Tibial nerve (tissue), 3 donors: ENCODE measurements around a stretch of chr15.

- PRO-cap, result no peak
- RAMPAGE, long total RNA, 3 experiments, result no peak in any of the 3 experiments
Observed at GRCh38 chr15:62657553-62658081, 267.3 kb downstream of the TLN2 start.

- PRO-cap, result no peak
- RAMPAGE, long total RNA, 3 experiments, result no peak in any of the 3 experiments
Observed at GRCh38 chr15:62840572-62841216, 201.9 kb upstream of the TPM1 start.

DNA sequence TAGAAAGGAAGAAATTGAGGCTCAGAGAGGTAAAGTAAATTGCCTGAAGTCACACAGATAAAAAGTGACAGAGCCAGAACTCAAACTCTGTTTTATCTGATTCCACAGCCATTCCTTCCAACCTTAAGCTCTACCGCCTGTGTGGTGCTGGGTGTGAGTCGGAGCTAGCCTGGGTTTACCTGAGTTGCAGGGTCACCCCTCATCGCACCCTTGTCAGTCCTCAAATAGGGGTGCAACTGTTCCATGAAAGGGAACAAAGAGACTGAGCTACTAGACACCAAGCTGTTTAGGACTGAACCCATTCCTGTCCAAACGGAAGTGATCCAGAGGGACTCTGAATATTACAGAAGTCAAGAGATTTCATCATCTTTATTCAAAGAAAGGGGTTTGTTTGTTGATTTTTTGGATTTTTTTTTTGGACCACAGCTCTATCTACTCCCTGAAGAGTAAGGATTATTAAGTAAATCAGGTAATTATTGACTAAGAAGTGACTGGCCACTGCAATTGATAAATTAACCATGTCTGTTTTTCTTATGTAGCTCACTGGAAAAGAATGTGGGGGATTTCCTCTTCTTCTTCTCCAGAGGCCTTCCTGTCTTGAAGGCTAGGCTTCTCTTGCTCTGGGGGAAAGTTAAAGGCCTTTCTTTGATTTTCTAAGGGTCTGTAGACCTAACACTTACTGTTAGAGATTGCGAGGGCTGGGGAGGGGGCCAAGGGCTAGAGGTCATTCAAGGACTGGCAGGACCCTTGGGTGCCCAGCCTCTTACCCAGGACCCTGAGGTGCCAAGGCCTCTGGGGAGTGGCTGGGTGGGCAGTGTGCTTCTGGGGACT lies 146.7 kb upstream of the TPM1 start:
- PRO-cap, result no peak
- RAMPAGE, long total RNA, 3 experiments, result no peak in any of the 3 experiments

GRCh38 chr15:63015602-63016074 lies 26.9 kb upstream of the TPM1 start:
- PRO-cap, result no peak
- RAMPAGE, long total RNA, 3 experiments, result no peak in any of the 3 experiments

GRCh38 chr15:63040579-63041162 lies 1.9 kb upstream of the TPM1 start:
- PRO-cap, result no peak
- RAMPAGE, long total RNA, 3 experiments, result no peak in any of the 3 experiments

DNA sequence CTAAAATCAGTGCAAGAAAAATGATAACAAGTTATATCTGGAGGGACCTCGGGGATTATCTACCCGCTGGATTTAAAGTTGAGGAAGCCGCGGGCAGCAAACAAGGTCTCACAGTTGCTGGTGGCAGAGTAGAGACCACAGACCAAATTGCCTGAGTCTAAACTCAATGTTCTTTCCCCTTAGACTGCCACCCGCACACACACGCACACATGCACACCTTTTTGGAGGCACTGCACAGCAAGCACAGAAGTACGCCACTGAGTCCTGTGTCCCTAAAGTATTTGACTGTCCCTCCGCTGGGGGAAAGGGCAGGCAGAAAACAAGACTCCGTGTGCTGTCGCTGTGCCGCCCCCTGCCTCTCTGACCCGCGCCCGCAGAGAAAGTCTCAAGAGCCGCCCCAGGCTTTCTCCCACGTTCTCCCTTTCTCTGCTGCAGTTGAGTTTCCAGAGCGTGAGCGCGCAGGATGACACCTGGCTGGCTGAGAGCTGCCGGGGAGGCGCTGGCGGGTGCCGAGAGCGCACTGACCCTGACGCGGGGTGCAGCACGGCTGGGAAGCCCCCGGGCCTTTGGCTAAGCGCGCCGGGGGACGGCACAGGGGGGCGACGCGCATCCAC lies 733 bp upstream of the TPM1 start:
- PRO-cap, result no peak
- RAMPAGE, long total RNA, 3 experiments, result no peak in any of the 3 experiments

- PRO-cap, result no peak
- RAMPAGE, long total RNA, 3 experiments, result no peak in any of the 3 experiments
Observed at GRCh38 chr15:63134389-63134795, 12.7 kb downstream of the LACTB start.

DNA sequence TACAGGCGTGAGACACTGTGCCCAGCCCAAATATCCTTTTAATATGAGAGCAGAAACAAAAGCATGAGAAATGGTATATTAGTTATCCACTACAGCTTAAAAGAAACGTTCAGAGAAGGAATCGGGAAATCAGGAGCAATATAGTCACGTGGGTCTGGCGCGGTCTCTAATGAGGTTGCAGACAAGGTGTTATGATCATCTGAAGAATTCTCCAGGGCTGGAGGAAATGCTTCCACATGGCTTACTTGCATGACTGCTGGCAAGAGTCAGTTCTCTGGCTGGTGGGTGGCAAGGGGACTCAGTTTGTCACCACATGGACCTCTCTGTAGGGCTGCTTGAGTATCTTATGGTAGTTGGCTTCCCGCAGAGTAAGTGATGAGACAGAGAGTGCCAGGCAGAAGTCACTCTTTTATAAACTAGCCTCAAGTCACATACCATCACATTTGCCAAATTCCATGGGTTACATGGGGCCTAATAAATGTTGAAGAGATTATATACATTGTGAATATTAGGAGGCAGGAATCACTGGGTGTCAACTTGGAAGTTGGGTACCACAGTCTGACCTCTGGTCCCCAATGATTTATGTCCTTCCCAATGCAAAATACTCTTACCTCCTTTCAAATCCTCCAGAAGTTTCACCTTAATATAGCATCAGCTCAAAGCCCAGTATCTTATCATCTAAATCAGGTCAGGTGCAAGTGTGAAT lies 14.7 kb downstream of the RPS27L start:
- PRO-cap, result no peak
- RAMPAGE, long total RNA, 3 experiments, result no peak in any of the 3 experiments

- PRO-cap, result bidirectional peak, plus-strand start at chr15:63189606, minus-strand start at chr15:63189318
- RAMPAGE, long total RNA, 3 experiments, result no peak in any of the 3 experiments
Observed at GRCh38 chr15:63188814-63189463, 467 bp upstream of the RAB8B start.

GRCh38 chr15:63246890-63247577 lies 30.4 kb upstream of the APH1B start:
- PRO-cap, result no peak
- RAMPAGE, long total RNA, 3 experiments, result no peak in any of the 3 experiments

DNA sequence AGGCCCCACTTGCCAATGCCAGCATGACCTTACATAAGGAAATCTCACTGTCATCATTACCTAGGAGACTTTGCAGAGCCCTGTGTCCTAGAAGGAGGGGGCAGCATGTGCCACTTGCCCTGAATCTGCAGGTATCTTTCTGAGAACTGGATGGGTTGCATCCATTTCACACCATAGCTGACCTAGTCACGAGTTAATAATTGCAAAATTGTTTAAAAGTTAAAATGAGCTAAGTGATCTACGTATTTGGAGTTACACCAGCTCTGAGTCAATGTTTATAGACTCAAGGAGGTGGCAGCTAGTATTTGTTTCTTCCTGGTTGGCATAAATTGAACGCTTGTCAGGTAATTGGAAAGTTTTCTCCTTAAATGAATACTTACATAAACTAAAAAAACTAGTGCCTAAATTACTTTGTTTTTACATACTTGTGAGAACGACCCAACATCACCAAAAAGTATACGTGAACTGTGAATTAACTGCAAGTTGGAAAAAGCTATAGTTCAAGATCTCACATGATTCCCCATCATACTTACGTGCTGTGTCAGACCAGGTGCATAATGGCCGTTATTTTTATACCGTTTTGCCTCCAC lies 14.1 kb downstream of the CA12 start:
- PRO-cap, result no peak
- RAMPAGE, long total RNA, 3 experiments, result no peak in any of the 3 experiments

GRCh38 chr15:63390587-63391221 lies 9.1 kb upstream of the CA12 start:
- PRO-cap, result no peak
- RAMPAGE, long total RNA, 3 experiments, result no peak in any of the 3 experiments

DNA sequence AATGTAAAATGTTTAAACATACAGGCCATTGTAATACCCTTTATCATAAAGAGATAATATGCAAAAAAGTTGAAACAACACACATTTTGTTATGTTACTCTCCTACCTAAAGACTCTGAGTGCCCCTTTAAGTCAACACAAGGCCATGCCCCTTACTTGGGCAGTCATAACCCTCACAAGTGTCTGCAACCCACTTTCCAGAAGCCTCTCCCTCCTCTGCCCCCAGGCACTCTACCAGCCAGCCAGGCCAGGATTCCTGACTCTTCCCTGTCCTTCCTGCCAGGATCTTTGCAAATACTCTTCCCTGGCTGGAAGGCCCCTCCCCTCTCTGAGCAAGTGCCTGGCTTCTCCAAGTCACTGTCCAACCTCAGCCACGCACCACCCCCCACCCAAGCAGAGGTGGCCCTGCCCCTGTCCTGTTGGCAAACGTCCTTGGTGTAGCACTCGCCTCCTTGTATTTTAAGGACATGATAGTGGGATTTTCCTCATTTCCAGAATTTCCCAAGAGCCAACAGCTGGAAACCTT lies 54.7 kb upstream of the USP3 start:
- PRO-cap, result no peak
- RAMPAGE, long total RNA, 3 experiments, result no peak in any of the 3 experiments

DNA sequence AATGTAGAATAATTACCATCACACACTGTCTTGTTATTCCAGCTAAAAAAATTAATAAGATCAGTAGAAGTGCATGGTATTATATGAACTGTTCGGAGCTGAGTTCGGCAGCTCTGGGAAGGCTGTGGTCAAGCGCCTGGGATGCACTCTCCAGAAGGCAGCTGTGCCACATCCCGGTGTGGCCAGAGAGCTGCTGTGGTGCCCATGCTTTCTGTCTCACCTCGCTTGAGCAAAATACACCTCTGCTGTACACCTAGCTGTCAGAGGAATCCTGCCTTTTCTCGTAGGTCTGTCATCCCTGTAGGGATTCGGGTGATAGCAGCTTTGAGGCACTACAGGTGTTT lies 33.9 kb upstream of the FBXL22 start:
- PRO-cap, result no peak
- RAMPAGE, long total RNA, 3 experiments, result no peak in any of the 3 experiments

GRCh38 chr15:63718323-63719293 lies 115.1 kb downstream of the HERC1 start:
- PRO-cap, result no peak
- RAMPAGE, long total RNA, 3 experiments, result no peak in any of the 3 experiments

DNA sequence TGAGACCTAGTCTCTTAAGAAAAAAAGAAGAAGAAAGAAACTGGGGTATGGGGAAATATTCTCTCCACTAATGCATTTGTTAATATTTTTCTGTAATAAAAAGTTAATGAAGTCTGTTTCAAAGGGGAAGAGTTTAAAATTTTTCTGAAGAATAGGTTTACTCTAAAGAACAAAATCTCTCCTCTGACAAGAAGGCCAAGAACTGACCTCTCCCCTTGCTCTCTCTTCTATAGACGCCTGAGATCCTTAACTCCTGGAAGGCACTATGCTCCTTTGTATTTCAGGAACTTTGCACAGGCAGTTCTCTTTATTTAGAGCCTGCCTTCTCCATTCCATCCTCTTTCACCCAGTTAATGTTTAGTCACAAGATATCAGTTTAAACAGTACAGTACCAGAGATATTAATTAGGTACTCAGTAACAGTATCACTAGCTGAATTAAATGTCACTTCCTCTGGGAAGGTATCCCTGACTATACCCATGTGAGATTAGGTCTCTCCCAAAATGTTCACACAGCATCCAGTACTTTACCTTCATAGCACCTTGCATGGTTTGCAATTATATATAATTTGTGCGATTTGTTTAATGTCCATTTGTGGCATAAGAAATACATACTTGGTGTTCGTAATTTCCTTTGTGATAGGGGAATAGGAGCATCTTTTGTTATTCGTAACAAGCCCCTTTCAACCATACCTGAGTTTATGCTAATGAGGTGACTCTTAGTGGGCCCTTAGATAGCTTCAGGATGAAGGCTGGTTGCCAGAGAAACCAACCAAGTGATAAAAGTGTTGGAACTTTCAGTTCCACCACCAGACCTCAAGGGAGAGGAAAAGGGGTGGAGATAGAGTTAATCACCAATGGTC lies 33.4 kb downstream of the HERC1 start:
- PRO-cap, result no peak
- RAMPAGE, long total RNA, 3 experiments, result no peak in any of the 3 experiments

DNA sequence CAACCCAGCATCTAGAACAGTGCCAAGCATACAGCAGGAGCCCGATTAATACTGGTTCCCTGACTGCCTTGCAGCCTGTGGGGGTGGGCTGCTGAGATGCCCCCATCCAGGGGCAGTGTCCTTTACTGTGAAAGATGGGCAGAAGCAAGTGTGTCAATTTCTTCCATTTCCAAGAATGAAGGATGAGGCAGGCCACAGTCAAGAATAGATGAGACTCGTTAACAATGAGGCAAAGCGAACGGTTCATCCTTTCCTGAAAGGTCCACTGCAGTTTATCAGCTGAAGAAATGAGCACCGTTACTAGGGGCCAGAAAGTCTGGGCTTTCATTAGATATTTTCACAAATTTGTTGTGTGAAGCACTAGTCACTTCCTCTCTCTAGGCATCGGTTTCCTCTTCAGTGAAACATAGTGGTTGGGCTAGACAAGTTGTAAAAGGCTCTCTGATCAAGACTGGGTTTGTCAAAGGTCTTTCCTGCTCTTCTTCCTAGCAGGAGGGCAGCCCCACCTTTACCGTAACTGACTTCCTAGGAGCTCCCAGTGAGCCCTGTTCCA lies 72.1 kb upstream of the HERC1 start:
- PRO-cap, result no peak
- RAMPAGE, long total RNA, 3 experiments, result no peak in any of the 3 experiments

DNA sequence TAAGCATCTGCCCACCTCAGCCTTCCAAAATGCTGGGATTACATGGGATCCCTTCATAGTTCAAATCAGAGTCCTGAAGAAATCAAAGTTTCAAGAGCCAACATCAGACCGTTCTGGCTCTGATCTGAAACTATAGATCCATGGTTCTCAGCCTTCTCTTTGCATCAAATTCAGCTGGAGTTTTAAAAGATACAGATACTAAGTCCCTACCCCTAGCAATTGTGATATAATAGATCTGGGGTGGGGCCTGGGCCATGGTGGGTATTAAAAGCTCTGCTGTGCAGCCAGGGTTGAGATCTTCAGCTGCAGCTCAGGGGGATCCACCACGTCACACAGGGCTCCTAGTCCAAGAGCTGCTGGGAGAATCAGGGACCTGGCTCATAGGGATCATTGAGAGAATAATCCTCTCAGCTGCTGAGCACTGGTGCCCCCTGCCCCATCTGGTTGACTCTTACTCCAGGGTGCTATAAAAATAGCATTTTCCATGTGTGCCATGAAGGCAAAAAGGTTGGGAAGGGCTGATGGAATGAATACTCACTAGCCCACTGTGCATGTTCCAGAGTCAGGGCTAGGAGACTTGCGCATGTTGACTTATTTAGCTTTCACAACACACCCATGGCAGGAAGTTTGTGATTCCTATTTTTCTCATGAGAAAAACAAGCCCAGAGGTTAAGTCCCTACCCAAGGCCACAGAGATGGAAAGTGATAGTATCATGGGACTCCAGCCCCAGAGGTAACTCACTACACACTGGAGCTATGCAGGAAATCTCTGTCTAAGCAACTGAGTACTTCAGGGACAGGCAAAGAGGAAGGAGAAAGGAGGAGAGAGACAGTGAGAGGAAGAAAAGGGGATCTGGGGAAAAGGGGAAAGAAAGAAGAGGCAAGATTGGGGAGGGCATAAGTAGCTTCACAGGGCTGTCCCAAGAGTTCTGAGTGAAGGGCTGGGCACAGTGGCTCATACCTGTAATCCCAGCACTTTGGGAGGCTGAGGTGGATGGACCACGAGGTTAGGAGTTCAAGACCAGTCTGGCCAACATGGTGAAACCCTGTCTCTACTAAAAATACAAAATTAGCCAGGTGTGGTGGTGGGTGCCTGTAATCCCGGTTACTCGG lies 94.6 kb upstream of the HERC1 start:
- PRO-cap, result no peak
- RAMPAGE, long total RNA, 3 experiments, result no peak in any of the 3 experiments

- PRO-cap, result no peak
- RAMPAGE, long total RNA, 3 experiments, result no peak in any of the 3 experiments
Observed at GRCh38 chr15:63951076-63951669, 95.1 kb downstream of the DAPK2 start.

DNA sequence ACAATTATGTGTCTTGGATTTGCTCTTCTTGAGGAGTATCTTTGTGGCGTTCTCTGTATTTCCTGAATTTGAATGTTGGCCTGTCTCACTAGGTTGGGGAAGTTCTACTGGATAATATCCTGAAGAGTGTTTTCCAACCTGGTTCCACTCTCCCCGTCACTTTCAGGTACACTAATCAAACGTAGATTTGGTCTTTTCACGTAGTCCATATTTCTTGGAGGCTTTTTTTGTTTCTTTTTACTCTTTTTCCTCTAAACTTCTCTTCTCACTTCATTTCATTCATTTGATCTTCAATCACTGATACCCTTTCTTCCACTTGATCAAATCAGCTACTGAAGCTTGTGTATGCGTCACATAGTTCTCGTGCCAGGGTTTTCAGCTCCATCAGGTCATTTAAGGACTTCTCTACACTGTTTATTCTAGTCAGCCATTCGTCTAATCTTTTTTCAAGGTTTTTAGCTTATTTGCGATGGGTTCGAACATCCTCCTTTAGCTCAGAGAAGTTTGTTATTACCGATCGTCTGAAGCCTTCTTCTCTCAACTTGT lies 84.4 kb downstream of the DAPK2 start:
- PRO-cap, result no peak
- RAMPAGE, long total RNA, 3 experiments, result no peak in any of the 3 experiments